ENCODE measurements around a stretch of chr13.

- RRBS, result no CpG with 5 or more reads among the region's 12 CpGs
These were observed 404.2 kb downstream of the SPRY2 start for GRCh38 chr13:79936480-79937306.

GRCh38 chr13:80156575-80157052, 184.3 kb downstream of the SPRY2 start:
- RRBS, result no CpG with 5 or more reads among the region's 5 CpGs

DNA sequence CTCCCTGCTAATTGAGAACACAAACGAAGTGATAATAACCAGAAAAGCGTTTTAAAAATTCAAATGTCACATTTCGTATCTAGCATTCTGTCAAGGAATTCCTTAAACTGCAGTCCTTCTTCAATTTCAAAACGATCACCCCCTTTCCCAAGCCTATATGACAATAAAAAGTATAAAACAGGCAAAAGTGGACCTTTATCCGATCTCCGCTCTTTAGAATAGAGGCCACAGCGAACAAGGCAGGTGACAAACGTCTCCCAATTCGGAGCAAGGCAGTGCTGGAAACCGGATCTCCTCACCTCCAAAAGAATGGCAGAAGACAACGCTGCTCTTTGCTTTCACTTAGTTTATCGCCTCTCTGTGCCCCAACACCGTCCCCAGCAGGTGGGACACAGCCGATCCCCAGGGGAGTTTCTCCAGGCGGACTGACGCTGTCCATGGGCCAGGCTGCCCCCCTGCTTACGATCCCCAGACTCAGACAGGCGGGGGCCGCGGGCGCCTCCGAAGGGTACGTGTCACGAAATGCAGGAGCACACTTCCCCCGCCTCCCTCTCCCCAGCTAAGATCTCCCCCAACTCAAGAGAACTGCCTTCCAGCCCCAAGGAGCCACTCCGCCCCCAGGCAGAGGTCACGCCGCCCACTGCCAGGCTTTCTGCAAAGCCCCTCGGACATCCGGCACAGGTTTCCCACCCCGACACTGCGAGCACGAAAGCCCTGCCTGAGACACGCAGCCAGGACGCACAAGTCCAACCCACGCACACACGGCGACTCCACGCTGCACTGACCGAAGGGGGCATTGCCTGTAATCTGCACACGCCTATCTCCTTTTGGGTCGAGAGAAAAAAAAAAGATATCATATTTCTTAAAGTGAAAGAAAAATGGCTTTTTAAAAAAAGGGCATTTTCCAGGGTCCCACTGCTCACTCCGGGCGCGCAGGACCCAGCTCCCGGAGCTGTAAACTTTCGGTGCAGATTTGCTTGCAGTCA, 2.1 kb downstream of the SPRY2 start:
- RRBS, result no CpG with 5 or more reads among the region's 47 CpGs

DNA sequence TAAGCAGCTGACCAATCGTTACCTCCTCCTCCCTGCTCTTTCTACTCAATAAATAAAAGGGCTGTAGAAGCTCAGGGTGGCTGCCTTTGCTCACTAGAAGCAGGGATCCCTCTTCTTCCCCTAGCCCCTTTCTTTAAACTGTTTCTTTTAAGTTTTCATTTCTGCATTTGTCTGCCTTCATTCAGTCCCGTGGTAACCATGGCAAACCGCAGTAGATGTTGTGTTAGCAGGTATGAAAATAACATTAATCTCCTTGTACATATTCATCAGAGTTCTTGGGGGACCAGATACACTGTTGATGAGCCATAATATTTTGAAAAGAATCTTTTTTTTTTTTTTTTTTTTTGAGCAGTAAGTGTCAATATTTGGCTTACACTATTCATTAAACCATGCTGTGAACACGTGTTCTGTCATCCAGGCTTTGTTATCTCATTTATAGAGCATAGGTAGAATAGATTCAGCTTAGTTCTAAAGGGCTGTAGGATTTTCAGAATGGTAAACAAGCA, 59.3 kb upstream of the SPRY2 start:
- RRBS, result no CpG with 5 or more reads among the region's 4 CpGs

DNA sequence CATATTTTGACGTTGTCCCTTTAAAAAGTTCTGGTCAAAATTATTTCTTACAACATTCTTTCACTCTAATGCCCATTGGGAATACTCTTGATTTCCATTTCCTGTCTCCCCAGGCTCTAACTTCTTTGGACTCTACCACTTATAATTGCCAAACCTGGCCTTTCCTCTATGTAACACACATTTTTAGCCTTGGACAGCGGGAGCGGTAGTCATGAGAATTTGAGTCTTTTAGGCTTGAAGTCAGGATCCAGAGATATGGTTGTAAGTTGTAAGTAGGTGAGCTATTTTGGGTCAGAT, 163.5 kb upstream of the SPRY2 start:
- RRBS, result no CpG with 5 or more reads among the region's 3 CpGs

DNA sequence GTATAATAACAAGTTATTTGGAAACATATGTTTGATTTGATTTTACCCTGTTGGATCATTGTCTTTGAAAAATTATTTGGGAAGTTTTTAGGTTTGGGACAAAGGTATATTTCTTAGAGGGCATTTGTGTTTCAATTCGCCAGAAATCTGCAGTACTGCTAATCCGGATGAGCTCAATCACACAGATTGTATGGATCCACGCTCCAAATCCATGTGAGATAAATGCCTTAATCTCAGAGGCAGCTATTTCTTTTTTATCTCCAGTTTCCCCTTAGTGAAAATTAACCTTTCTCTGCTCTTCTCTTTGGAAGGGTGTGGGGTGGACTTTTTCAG, 1464.6 kb downstream of the SLITRK1 start:
- RRBS, result no CpG with 5 or more reads among the region's 3 CpGs

DNA sequence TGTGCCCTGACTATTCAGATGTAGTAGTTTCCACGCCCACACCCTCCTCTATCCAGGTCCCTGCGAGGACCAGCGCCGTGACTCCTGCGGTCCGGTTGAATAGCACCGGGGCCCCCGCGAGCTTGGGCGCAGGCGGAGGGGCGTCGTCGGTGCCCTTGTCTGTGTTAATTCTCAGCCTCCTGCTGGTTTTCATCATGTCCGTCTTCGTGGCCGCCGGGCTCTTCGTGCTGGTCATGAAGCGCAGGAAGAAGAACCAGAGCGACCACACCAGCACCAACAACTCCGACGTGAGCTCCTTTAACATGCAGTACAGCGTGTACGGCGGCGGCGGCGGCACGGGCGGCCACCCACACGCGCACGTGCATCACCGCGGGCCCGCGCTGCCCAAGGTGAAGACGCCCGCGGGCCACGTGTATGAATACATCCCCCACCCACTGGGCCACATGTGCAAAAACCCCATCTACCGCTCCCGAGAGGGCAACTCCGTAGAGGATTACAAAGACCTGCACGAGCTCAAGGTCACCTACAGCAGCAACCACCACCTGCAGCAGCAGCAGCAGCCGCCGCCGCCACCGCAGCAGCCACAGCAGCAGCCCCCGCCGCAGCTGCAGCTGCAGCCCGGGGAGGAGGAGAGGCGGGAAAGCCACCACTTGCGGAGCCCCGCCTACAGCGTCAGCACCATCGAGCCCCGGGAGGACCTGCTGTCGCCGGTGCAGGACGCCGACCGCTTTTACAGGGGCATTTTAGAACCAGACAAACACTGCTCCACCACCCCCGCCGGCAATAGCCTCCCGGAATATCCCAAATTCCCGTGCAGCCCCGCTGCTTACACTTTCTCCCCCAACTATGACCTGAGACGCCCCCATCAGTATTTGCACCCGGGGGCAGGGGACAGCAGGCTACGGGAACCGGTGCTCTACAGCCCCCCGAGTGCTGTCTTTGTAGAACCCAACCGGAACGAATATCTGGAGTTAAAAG, 6.3 kb downstream of the SLITRK5 start:
- RRBS, result under 1% methylated on average over 20 of the region's 76 CpGs

DNA sequence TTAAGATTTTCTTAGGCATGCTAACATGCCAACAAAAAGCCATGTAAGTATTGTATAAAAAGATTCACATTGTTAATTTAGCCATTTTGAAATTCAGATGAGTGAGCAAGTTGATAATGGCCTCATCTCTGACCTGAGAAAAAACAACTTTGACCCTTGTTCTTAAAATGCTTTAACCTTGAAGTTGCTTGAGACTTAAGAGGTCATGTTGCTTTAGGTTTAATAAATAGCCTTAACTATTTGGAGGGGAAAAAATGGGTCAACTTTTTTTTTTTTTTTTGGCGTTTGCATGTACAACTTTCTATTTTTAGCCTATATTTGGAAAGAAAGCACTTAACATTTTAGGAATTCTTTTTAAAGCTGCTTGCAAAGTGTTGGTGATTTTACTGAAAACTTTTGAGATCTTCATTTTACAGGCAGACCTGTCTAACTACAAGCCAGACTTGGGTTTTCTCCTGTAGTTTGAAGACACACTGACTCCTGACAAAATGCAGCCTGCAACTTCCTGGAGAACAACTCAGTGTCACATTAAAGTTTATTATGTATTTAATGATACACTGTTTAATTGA, 44.8 kb upstream of the GPC5 start:
- RRBS, result no CpG with 5 or more reads among the region's 1 CpG

GRCh38 chr13:91354327-91355503, 43.7 kb upstream of the GPC5 start:
- RRBS, result no CpG with 5 or more reads among the region's 7 CpGs

DNA sequence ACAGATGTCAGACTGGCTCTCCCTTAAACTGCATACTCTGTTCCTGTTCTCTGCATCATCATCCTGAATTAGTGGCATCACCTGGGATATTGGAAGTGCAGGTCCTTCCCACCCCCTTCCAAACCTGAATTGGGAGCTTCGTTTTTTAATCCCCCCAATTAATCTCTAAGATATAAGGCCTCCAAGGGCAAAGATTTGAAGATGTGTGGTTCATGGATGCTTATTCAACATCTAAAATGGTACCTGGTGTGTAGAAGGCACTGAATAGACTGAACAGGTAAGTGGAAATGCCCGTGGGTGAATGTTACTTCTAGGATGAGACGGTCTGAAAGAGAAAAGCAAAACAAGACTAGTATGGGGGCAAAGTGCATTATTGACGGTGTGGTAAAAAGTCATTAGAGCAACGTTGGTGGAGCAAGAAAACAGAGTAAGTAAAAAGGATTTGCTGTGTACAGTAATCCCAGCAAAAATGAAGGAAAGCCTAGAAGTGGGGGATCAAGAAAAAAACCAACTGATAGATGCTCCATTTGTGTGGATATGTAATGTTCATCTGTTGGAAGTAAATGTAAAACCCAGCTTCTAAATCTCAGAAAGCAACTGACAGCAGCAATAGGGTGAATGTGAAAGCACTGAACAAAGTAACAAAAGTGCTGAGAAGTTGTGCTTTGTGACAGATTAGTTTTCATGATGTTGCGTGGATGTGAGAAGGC, 41.2 kb upstream of the GPC5 start:
- RRBS, result no CpG with 5 or more reads among the region's 6 CpGs

GRCh38 chr13:93231907-93232128, 5.2 kb downstream of the GPC6 start:
- RRBS, result no CpG with 5 or more reads among the region's 2 CpGs

- RRBS, result no CpG with 5 or more reads among the region's 43 CpGs
These were observed 228.2 kb downstream of the GPC6 start for GRCh38 chr13:93454628-93455475.

DNA sequence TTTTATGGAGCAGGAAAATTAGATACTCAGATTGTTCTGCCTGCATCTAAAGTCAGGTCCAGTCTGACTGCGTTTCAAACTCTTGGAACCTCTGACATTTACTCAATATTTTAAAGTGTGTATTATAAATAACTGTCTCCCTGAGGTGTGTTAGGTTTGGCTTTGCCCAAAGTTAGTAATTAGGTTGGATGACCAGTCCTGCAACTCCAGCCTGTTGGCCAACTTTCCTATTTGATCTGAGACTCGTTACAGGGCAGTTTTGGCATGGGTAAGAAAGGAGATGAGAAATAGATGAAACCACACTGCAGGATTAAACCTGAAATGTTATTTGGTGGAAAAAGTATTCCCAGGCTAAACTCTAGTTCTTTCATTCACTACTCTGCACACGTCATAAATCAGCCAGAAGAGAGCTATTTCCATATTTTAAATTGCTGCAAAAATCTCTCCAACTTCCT, 357.1 kb downstream of the DCT start:
- RRBS, result no CpG with 5 or more reads among the region's 3 CpGs

- RRBS, result no CpG with 5 or more reads among the region's 6 CpGs
These were observed 187.5 kb downstream of the DCT start for GRCh38 chr13:94291811-94292535.

GRCh38 chr13:94303279-94303523, 176.3 kb downstream of the DCT start:
- RRBS, result no CpG with 5 or more reads among the region's 5 CpGs

GRCh38 chr13:94594386-94594896, 1.5 kb downstream of the TGDS start:
- RRBS, result no CpG with 5 or more reads among the region's 4 CpGs

DNA sequence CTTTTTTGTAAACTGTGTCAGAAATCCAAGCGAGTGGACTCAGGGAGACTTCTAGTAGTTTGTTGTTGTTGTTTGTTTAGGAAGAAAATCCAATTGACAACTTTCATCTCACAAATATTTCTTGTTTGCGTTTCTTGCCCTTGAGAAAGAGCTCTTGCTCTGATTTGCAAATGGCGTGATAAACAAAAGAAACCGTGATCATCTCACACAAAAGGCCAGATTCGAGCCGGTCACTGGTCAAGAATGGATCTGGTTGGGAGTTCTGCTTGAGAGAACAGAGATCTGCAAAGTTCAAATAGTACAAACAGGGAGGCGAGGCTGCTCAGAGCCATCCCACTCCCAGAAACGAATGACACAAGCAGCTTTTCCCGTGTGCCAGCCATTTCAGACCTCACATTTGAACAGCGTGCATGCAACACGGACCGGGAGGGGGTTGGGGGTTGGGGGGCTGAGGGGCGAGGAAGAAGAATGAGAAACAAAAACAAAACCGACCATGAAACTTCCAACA, 1.9 kb downstream of the SOX21 start:
- RRBS, result no CpG with 5 or more reads among the region's 14 CpGs

- RRBS, result 4% methylated on average over 22 of the region's 81 CpGs
These were observed 622 bp upstream of the SOX21 start for GRCh38 chr13:94712768-94713566.

DNA sequence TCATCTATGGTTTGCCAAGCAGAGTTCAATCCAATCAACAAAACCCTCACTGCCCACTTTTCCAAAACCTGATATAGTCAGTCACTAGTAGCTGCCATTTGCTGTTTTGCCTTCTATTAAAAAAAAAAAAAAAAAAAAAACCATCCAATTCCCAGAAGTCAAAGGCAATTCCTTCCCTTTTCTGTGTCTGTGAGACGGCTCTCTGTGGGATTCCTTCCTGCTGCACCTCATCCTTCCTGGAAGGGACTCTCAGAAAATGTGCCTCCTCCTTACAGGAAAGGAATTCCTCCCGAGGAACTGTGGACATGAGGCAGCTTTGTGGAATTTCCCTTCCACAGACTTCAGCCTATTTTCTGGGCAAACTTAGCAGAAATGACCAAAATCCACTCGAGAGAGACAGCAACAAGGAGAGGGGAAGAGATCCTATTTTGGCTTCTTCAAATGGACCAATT, 20.8 kb downstream of the ABCC4 start:
- RRBS, result no CpG with 5 or more reads among the region's 3 CpGs

DNA sequence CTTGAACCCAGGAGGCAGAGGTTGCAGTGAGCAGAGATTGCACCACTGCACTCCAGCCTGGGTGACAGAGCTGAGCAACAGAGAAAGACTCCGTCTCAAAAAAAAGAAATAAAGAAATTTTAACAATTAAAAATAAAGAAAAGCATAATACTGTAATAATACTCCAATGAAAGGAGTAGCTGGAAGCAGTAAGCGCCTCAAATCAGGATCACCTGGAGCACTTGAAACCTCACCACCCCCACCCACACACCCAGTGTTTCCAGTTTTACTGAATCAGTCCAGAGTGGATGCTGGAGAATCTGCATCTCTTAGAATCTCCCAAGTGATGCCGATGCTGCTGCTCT, 3.1 kb downstream of the ABCC4 start:
- RRBS, result no CpG with 5 or more reads among the region's 3 CpGs